IMR-90 (cell line): ENCODE measurements around the gene PHB1.

- RRBS = 46% methylated on average over 3 of the region's 27 CpGs
CAGE:
- cytosol, long polyA plus RNA = no peak
- long polyA plus RNA = no peak
- nucleus, long polyA plus RNA = no peak
Measured at GRCh38 chr17:48607602-48608184, 2.9 kb upstream of the HOXB6 start.

DNA sequence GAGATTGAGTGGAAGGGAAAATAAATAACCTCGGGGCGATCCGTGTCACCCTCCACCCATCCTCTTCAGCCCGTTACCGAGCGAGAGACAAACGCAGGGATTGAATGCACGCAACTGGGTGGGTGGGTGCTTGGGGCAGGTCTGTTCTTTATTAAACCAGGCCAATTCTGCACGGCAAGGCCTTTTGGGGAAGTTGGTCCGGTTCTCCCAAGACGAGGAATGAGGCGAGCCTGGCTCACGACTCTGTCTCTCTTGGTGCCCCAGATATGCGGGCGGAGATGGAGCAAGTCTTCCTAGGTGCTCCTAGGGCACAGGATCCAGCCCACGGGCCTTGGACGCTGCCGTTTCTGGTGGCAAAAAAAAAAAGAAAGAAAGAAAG is 430 bp upstream of the HOXB7 start:
- RRBS = no CpG with 5 or more reads among the region's 18 CpGs
CAGE:
- cytosol, long polyA plus RNA = no peak
- long polyA plus RNA = no peak
- nucleus, long polyA plus RNA = no peak

DNA sequence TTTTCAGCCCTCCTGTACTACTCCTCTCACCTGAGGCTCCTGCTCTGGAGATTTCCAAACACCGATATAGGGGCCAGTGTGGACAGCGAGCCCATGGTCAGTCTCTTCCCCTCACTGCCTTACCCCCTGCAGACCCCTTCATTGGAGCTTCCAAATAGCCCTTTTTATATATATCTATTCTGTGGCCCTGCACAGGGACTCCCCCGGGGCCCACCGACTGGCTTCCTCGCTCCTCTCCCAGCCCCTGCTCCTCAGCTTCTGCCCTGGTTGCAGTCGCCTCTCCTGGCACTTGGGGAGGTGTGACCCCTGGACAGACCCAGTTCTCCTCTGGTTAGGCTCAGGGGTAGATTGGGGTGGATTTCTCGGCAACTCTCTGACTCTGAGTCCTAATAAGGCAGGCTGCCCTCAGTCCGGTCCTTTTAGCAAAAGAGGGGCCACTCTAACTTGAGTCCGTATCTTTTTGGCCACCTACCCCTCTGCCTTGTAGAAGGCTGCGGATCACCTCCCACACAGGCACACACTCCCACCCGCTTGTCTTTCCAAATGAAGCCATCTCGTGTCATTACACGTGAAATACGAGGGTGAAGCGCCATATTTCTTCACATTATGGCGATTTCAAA is 1.5 kb upstream of the HOXB9 start:
- RRBS = no CpG with 5 or more reads among the region's 16 CpGs
CAGE:
- cytosol, long polyA plus RNA = no peak
- long polyA plus RNA = no peak
- nucleus, long polyA plus RNA = no peak

- RRBS = no CpG with 5 or more reads among the region's 18 CpGs
CAGE:
- cytosol, long polyA plus RNA = no peak
- long polyA plus RNA = no peak
- nucleus, long polyA plus RNA = no peak
Measured at GRCh38 chr17:48630789-48631921, 5.0 kb upstream of the HOXB9 start.

GRCh38 chr17:48637827-48638275 is 11.7 kb upstream of the HOXB9 start:
- RRBS = no CpG with 5 or more reads among the region's 12 CpGs
CAGE:
- cytosol, long polyA plus RNA = no peak
- long polyA plus RNA = no peak
- nucleus, long polyA plus RNA = no peak

DNA sequence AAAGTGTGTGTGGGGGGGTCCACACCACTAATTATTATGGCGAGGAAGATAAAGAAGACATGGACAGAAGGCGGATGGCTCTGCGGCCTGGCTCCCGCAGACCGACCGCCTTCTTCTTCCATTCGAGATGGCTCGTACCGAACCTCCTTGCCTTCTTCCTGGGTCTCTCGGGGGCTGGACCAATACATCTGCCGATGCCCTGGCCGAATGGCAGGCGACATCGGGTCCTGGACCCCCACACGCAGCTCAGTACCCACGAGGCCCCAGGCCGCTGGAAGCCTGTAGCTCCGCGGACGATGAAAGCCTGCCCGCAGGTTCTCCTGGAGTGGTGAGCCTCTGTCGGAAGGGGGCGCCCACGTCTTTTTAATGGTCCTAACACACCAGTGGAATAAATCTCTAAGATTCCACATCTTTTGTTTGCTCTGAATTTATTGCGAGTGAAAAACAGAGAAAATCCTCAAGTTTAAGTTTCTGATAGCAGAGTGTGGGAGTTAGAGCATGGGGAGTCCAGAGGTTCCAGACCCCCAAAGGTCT is 1.4 kb downstream of the PRAC2 start:
- RRBS = no CpG with 5 or more reads among the region's 25 CpGs
CAGE:
- cytosol, long polyA plus RNA = no peak
- long polyA plus RNA = no peak
- nucleus, long polyA plus RNA = no peak

DNA sequence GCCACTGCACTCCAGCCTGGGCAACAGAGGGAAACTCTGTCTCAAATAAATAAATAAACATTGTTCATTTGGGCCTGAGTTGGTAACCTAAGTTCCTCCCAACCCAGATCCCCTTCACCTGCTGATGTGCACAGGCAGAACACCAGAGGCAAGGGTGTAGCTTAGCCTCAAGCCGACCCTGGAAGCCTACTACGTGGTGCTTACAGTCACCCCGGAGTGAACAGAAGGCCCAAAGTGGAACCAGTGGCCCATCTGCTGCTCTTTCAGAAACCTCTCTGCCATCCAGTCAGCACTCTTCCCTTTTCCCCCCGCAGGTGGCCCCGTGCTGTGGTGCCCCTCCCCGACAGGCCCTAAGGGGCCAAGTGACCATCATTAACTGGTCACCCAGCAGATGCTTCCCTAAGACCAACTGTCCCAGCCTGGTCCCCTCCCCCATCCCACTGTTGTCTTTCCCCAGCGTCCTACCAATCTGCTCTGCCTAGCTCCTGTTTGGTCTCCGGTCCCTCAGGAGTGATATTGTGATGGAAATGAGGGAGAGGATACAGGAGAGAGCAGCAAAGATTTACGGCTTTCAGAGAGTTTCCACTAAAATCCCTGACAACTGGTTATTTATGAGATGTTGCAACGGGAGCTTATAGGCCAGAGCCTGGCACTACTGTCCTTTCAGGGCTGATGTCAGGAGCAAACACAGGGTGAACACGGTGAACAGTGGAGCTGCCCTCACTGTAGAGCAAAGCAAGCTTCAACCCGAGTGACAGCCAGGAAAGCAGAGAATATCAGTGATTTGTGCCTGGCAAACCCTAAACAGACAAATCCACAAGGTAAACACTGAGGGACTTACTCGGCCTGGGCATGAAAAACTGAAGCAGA is 1.3 kb upstream of the TTLL6 start:
- RRBS = no CpG with 5 or more reads among the region's 13 CpGs
CAGE:
- cytosol, long polyA plus RNA = no peak
- long polyA plus RNA = no peak
- nucleus, long polyA plus RNA = no peak

DNA sequence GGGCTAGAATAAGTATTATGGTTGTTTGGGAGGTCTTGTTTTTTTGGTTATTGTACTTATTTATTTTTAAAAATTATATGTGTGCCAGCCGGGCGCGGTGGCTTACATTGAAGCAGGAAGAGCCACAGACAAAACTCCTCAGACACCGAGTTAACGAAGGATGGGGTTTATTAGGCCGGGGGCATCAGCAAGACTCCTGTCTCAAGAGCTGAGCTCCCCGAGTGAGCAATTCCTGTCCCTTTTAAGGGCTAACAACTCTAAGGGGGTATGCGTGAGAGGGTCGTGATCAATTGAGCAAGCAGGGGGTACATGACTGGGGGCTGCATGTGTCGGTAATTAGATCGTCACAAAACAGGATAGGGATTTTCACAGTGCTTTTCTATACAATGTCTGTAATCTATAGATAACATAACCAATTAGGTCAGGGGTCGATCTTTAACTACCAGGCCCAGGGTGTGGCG is 7.1 kb downstream of the CALCOCO2 start:
- RRBS = 97% methylated on average over 6 of the region's 13 CpGs
CAGE:
- cytosol, long polyA plus RNA = no peak
- long polyA plus RNA = no peak
- nucleus, long polyA plus RNA = no peak

DNA sequence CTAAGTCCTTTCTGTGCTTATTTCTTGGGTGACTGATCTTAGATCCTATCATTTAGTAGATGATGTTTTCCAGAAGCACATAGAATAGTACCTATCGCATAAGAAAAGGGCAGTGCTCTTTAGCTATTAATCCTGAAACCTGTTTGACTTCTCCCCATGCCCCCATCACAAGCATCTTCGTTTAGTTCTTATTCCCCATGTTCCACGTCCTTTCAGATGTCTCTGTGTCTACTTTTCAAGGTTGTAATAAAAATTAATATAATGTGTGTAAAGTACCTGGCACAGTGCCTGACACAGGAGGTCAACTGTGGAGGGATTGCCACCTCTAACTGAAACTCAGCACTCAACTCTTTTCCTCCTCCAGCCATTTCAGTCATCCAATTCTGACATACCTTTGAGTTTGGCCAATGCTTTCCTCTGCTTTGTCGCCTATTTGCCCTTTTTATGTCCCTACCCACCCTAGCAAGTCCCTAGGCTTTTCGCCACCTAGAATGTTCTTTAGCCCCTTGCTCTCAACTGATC is 1.5 kb downstream of the UBE2Z start:
- RRBS = no CpG with 5 or more reads among the region's 5 CpGs
CAGE:
- cytosol, long polyA plus RNA = no peak
- long polyA plus RNA = no peak
- nucleus, long polyA plus RNA = no peak

GRCh38 chr17:48928777-48929816 is 15.5 kb downstream of the SNF8 start:
- RRBS = no CpG with 5 or more reads among the region's 6 CpGs
CAGE:
- cytosol, long polyA plus RNA = no peak
- long polyA plus RNA = no peak
- nucleus, long polyA plus RNA = no peak

- RRBS = no CpG with 5 or more reads among the region's 10 CpGs
CAGE:
- cytosol, long polyA plus RNA = no peak
- long polyA plus RNA = no peak
- nucleus, long polyA plus RNA = no peak
Measured at GRCh38 chr17:48972313-48972912, 4.0 kb upstream of the GIP start.

GRCh38 chr17:49214537-49215281 is 4.2 kb downstream of the ABI3 start:
- RRBS = no CpG with 5 or more reads among the region's 15 CpGs
CAGE:
- cytosol, long polyA plus RNA = no peak
- long polyA plus RNA = no peak
- nucleus, long polyA plus RNA = no peak

DNA sequence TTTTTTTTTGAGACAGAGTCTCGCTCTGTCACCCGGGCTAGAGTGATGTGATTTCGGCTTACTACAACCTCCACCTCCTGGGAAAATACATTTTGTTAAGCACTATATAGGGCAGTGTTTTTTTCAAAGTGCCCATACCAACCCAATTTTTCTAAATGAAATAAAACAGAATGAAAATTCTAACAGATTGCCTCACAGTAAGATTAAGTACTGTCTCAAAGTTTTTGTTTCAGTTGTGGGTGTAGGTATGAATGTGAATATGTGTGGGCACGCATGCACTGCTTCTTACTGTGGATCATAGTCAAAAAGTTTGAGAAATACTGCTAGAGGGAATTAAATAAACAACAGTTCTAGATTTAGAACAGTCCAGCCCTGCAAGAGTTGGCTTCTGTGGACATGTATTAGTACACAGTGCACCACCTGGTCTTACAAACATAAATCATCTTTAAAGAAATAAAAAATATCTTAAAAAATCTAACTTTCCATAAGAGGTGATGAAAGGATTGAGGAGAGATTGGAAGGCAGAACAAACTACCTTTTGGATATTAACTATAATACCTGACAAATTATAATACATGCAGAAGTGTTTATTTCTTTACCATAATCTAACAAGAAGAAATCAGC is 8.5 kb downstream of the ZNF652 start:
- RRBS = no CpG with 5 or more reads among the region's 4 CpGs
CAGE:
- cytosol, long polyA plus RNA = no peak
- long polyA plus RNA = no peak
- nucleus, long polyA plus RNA = no peak

DNA sequence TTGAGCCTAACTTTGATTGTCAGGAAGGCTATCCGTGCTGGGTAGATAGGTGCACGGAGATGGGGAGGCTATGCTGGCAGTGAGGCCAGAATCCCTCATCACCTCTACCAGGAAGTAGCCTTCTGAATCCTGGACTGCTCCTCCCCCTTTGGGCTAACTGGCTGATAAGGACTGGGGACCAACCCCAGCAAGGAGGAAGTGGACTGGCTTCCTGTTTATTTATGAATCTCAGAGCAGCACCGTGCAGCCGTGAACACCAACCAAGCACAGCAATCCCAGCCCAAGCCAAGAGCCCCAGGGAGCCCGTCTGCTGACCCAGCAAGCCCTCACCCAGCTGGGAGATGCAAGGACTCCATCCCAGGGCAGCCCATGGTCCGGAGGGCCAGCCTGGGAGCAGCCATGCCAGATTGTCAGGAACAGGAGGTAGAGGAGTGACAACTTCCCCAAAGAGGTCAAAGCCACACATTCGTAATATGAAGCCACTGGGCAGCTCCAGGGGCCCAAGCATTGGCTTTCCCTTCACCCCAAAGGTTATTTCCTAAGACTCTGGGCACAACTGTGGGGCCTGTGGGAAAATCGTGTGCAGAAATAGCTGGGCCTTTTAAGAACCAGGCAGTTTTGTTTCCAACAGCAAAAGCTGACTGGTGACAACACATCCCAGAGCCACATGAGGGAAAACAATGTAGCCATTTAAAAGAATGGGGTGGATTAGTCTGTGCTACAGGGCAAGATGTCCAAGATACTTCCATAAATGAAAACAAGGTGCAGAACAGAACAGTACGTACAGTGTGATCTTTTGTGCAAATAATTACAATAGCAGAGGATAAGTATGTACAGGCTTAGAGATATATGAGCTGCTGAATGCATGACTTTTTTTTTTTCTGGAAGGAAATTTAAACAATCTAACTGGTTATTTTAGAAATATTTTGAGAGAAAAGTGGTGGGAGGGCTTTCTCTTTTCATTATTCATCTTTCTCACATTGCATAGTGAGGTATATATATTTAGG is 23.9 kb downstream of the PHB1 start:
- RRBS = no CpG with 5 or more reads among the region's 9 CpGs
CAGE:
- cytosol, long polyA plus RNA = no peak
- long polyA plus RNA = no peak
- nucleus, long polyA plus RNA = no peak

DNA sequence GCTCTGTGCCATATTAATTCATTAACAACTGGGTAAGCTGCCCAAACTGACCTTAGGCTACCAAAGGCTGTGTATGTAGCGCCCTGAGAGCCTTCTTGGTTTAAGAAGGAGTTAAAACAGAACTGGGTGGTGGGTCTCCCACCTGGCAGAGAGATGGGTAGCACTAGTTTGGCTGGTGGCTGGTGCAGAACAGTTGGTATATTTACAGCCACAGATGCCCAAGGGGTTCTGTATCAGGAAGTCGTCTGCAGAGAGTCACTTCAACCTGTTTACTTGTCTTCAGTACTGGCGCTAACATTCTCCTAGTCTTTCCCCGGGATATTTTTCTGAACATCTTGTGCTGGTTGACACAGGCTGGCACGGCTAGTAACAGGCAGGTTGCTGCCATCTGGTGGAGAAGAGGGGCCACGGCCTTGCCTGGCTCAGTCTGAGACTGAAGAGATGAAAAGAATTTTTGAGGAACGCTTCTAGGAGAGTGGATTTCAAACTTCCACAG is 19.8 kb downstream of the PHB1 start:
- RRBS = no CpG with 5 or more reads among the region's 7 CpGs
CAGE:
- cytosol, long polyA plus RNA = no peak
- long polyA plus RNA = no peak
- nucleus, long polyA plus RNA = no peak

GRCh38 chr17:49414417-49415533 is at the start of gene PHB1:
TSS of gene PHB1 (minus strand) at chr17:49414882.
- RRBS = under 1% methylated on average over 7 of the region's 45 CpGs
CAGE:
- cytosol, long polyA plus RNA = start-site peak on the minus strand at chr17:49414846-49414882, 10,008 and 6,218 reads in 2 replicates
- long polyA plus RNA = start-site peak on the minus strand at chr17:49414846-49414884, 9,451 and 4,893 reads in 2 replicates
- nucleus, long polyA plus RNA = no peak

- RRBS = 11% methylated on average over 4 of the region's 15 CpGs
CAGE:
- cytosol, long polyA plus RNA = no peak
- long polyA plus RNA = no peak
- nucleus, long polyA plus RNA = no peak
Measured at GRCh38 chr17:49486138-49486855, 8.8 kb upstream of the NGFR start.

GRCh38 chr17:49498084-49498254 is 2.9 kb downstream of the NGFR start:
- RRBS = no CpG with 5 or more reads among the region's 5 CpGs
CAGE:
- cytosol, long polyA plus RNA = no peak
- long polyA plus RNA = no peak
- nucleus, long polyA plus RNA = no peak

DNA sequence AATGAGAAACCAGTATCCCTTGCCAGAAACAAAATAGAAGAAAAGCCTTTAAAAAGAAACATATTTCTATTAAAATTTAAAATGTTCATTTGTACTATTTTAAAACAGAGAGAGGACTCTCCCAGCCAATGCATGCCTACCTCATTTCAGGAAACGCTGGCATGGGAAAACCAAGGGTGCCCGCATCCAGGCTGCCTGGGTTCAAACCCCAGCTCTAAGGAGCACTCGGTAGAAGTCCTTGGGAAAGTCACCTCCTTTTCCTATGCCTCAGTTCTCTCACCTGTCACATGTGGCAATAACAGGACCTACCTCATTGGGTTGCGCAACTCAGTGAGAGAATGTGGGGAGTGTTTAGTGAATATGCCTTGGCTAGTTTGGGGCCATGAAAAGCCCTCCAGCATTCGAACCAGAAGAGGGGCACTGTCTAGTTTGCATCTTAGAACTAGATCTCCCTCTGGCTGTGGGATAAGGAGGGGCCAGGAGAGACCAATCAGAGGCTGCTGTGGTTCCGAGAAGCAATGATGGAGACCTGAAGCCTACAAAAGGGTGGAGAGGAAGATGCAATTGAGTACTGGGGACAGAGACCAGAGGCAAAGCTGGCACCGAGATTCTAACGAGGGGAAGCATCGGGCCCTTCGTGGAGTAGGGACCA is 9.0 kb upstream of the NXPH3 start:
- RRBS = no CpG with 5 or more reads among the region's 10 CpGs
CAGE:
- cytosol, long polyA plus RNA = no peak
- long polyA plus RNA = no peak
- nucleus, long polyA plus RNA = no peak

DNA sequence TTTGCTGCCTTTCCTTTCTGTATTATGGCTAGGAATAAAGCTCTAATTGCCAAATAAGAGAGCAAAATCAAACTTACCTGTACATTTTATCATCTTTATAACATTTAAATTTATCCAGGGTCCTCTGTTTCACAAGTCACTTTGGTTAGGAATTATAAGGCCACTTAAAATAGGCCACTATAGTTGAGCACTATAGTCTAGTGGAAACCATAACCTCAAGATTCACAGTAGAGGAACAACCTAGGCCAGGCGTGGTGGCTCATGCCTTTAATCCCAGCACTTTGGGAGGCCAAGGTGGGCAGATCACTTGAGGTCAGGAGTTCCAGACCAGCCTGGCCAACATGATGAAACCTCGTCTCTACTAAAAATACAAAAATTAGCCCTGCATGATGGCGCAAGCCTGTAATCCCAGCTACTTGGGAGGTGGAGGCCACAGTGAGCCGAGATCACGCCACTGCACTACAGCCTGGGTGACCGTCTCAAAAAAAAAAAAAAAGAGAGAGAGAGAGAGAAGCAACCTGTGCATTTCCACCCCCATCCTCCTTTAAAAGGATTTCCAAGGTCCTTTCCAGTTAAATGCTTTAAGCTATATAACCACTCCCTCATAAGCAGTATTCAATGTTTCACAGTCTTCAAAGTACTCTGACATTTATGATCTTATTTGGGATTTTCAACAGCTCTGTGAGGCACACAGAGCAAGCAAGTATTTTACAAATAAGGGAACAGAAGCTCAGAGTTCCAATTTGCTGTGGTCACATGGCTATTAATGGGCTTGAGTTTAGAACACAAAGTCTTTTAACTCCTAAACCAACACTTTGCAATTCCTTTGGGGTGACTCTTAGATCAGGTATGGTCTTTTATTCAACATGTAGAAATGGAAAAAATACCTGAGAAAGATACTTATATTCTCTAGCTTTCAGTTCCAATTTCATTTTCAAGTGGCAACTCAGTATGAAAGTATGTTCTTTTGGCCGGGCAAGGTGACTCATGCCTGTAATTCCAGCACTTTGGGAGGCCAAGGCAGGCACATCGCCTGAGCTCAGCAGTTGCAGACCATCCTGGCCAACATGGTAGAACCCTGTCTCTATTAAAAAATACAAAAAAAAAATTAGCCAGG is 31.5 kb downstream of the SPOP start:
- RRBS = no CpG with 5 or more reads among the region's 8 CpGs
CAGE:
- cytosol, long polyA plus RNA = no peak
- long polyA plus RNA = no peak
- nucleus, long polyA plus RNA = no peak